SJCRH30 (cell line): Measurements from ENCODE around the genes BBS10, OSBPL8 and CSRP2.

DNA sequence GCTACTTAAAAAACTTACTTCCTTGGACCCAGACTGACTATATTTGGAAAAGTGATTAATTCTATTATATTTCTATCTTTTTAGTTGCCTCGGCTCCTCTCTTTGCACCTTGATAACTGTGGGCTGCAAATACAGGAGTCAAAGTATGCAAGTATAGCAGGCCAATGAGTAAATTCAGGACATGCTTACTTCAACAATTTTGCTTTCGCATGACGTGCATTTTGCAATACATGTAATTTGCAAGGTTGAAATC is 1069.3 kb downstream of the TRHDE start:
- RAMPAGE, long total RNA = no peak

DNA sequence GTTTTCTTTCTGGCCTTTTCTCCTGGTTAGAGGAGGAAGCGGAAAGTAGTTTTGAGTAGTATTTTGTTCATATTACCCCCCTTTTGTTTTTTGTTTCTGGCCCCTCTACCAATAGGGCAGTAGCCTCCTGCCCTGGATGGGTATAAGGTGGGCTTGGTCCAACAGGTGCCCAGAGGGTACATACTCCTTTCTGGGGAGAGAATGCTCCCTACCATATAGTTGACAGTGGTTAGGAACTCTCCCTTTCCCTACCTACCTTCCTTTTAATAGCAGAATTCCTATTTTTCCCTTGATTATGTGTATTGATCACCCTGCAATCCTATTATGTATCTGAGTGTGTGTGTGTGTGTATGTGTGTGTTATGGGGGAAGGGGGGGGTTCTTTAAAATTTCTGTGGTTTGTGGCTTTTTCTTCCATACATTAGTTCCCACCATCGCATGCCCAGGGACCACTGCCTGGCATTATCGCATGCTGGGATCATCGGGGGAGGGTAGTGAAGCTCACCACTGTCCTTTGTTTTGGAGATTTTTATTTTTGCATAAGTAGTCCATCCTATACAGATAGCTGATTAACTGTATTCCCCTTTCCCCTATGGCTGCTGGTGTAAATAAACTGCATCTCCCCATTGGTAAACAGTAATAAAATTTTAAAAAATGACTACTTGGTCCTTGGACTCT is 3.3 kb downstream of the ATXN7L3B start:
- RAMPAGE, long total RNA = no peak

DNA sequence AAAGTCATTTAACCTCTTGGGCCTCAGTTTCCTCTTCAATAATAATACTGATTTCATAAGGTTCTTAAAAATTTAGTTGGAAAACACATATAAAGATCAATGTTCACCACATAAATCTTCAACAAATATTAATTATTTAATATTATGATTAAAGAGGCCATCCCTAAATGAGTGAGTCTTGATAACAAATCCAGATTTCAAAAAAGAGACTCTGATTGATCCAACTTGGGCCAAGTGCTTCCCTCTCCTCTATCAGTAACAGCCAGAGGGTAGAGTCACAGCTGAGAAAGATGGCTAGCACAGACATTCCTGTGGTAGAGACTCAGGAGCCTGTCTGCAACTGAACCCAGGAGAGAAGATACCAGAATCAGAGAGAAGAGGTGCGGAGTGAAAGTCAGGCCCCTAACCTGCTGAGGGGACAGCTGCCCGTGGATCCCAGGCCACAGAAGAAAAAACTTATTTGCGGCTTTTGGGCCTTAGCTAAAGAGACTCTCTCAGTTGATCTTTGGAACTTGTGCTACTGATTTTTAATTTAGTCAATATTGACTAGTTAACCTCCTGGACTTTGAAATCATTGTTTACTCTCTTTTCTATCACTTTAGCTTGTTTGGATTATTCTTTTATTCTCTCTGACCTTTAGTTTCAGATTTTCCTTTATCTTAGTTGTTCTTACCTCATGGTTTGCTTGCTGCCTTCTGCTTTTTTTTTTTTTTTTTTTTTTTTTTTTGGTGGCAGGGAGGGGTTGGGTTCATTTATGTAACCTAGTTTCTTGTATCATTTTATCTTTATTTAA is 154.7 kb upstream of the KRR1 start:
- RAMPAGE, long total RNA = no peak

DNA sequence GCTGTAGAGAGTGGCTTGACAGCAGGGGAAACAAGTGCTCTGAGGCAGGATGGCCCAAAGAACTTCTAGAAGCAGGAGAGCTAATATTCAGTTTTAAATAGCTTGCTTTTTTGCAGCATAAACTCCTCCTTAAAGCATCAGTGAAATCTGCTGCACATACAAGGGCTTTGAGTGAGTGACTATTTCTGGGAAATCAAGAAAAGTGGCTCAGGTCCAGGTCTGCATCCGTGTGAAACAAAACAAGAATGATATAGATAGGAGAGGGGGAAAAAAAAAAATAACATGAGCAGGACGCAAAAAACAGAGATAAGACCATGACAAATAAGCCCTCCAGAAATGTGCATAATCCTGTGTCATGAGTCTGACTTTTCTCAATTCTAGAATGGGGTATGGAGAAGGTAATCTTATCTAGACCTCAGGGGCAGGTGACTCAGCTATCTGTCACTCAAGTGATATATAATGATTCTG is 270.0 kb upstream of the KRR1 start:
- RAMPAGE, long total RNA = no peak

GRCh38 chr12:75985939-75986690 is 98.4 kb downstream of the NAP1L1 start:
- RAMPAGE, long total RNA = no peak

- RAMPAGE, long total RNA = no peak
These were observed 64.3 kb downstream of the NAP1L1 start for GRCh38 chr12:76020168-76020699.

- RAMPAGE, long total RNA = no peak
These were observed 55.4 kb downstream of the NAP1L1 start for GRCh38 chr12:76028995-76029506.

DNA sequence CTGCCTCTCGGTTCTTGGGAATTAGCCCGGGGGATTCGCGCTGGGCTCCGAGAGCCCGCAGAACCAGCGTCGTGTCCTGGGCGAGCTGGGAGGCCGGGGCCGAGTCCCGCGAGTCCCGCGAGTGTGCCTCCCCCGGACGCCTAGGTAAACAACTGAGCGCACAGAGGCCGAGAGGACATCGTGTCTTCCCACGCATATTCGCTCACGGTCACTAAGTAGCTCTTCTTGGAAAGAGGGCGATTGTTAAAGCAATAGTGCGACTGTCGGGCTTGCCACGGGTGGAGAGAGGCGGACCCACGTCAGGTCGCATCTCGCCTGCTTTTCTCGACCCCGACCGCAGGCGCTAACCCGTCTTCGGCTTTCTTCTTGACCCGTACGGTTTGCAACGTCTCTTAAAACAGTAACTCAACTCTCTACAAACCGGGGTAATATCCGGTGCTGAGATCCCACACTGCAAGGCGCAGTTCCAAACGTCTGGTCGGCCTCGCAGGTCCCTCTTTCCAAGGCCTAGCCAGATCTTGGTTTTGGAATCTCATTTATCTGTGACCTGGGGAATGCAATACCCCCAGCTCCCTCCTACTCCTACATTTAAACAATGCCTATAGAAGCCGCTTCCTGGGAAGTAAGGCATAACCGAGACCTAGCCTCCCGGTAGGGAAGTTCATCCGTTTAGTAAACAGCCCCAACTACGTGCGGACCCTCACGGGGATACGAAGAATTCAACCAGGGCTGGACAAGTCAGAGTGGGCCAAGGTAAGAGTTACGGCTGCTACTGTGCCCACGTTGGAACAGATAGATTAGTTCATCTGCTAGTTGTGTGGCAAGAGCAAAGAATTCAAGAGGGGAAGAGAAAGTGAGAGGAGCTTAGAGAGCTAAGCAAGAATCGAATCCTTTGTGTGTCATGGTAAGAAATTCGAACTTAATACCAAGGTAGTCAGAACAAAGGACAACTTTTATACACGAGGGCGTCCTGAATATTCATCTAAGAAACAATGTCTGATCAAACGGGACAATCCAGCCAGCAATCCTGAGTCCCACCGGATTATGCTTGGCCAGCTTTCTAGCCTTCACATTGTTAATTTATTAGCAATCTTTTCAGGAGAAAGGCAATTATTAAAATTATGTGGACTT is 52.1 kb downstream of the NAP1L1 start:
- RAMPAGE, long total RNA = no peak

GRCh38 chr12:76049517-76050052 is 34.9 kb downstream of the NAP1L1 start:
- RAMPAGE, long total RNA = no peak

DNA sequence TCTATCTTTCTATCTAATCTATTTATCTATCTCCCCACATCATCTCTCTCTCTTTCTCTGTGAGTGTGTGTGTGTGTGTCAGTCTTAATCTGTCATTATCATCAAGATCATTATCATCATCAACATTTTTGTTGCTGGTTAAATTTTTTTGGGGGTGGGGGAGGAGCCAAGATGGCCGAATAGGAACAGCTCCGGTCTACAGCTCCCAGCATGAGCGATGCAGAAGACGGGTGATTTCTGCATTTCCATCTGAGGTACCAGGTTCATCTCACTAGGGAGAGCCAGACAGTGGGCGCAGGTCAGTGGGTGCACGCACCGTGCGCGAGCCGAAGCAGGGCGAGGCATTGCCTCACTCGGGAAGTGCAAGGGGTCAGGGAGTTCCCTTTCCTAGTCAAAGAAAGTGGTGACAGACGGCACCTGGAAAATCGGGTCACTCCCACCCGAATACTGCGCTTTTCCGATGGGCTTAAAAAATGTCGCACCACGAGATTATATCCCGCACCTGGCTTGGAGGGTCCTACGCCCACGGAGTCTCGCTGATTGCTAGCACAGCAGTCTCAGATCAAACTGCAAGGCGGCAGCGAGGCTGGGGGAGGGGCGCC is 28.6 kb downstream of the BBS10 start:
- RAMPAGE, long total RNA = no peak

DNA sequence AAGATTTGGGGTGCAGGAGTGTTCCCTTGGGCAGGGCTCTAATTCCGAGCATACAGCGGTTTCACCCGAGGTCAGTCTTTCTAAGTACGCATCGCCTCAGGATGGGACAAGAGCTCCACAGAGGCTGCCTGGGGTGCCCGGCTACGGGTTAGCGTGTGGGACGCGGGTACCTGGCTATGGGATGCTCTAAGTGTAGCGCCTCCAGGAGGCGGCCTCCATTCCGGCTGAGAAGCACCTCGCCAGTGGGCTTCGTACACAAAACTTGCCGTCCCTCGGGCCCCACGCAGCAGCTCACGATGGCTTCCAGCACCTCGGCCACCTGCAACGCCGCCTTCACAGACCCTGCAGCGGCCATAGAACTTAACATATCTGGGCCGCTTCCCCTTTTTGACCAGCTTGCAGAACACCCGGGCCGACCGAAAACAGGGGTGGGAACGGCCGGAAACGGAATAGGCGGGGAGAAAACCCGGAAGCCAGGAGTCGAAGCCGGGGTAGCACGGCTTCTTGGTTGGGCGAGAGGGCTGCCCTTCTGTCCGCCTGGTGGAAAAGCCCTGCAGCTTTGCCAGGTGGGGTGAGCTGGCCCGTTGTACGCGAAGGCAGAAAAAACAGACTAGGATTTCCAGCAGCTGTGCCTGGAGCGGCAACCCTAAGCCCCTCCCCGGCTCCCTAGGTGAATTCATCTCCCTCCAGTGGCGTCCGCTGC is at the start of gene BBS10:
TSS of gene BBS10 (minus strand) at position 424 of the 703 bp plus-strand sequence.
- RAMPAGE, long total RNA = no peak

DNA sequence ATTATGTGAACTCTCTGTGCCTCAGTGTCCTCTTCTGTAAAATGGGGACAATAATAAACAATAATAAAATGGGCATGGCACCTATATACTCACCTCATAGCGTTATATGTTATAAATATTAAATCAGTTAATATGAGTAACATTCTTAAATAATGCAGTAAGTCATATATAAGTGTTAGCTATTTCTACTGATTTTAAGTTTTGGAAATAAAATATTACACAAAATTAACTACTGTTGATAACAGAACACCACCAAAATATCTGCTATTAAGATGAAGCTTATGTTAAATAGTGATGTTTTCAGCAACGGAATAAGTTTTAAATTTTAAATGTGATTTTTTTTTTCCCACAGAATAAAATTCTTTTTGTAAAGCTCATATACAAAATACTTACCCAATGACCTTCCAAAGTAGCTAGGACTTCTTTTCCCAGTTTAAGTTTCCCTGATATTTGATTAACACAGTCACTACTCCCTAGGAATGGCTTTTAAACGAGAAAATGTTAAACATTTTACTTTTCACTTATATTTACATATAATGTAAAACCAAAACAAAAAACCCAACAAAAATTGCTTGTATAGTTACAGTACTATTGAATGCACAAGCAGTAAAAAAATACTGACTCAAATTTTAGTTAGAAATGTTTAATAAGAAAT is 24.9 kb upstream of the BBS10 start:
- RAMPAGE, long total RNA = no peak

- RAMPAGE, long total RNA = no peak
These were observed 51.0 kb downstream of the OSBPL8 start for GRCh38 chr12:76508610-76508876.

DNA sequence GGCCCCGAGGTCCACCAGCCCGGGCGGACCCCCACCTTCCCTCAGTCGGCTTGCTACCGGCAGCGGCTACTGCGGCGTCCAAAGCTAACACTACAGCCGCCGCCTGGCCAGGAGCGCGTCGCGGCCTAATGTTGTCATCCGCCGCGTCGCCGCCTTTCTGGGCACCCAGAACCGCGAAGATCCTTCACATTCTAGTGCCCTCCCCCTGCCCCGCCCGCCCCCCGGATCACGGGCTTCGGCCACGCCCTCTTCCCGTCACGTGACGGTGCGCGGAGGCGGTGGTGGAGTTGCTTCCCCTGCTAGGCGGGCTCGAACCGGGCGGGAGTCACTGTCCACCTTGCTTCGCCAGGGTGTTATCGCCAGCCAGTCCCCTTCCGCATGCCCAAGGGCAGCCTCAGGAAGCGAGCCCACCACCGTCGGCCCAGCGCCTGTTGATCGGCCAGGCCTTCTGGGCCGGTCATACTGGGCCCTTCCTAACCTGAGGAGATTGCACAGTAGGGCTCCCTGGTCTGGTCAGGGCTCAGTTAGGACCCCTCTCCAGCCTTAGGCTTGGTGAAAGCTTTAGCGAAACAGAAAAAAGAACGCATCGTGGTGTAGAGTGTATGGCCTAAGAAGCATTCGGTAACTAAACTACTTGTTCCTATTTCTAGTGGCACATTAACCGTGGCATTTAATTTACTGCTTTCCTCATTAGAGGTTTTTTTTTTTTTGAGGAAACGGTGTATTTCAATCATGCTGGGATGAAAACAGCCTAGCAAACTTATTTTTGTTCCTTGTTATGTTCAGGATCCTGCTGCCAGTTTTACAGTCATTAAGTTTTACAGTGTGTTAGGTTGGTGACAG is at the start of gene OSBPL8:
TSS of gene OSBPL8 (minus strand) at position 159 of the 843 bp plus-strand sequence.
- RAMPAGE, long total RNA = no peak

GRCh38 chr12:76614282-76614925 is 54.8 kb upstream of the OSBPL8 start:
- RAMPAGE, long total RNA = no peak

DNA sequence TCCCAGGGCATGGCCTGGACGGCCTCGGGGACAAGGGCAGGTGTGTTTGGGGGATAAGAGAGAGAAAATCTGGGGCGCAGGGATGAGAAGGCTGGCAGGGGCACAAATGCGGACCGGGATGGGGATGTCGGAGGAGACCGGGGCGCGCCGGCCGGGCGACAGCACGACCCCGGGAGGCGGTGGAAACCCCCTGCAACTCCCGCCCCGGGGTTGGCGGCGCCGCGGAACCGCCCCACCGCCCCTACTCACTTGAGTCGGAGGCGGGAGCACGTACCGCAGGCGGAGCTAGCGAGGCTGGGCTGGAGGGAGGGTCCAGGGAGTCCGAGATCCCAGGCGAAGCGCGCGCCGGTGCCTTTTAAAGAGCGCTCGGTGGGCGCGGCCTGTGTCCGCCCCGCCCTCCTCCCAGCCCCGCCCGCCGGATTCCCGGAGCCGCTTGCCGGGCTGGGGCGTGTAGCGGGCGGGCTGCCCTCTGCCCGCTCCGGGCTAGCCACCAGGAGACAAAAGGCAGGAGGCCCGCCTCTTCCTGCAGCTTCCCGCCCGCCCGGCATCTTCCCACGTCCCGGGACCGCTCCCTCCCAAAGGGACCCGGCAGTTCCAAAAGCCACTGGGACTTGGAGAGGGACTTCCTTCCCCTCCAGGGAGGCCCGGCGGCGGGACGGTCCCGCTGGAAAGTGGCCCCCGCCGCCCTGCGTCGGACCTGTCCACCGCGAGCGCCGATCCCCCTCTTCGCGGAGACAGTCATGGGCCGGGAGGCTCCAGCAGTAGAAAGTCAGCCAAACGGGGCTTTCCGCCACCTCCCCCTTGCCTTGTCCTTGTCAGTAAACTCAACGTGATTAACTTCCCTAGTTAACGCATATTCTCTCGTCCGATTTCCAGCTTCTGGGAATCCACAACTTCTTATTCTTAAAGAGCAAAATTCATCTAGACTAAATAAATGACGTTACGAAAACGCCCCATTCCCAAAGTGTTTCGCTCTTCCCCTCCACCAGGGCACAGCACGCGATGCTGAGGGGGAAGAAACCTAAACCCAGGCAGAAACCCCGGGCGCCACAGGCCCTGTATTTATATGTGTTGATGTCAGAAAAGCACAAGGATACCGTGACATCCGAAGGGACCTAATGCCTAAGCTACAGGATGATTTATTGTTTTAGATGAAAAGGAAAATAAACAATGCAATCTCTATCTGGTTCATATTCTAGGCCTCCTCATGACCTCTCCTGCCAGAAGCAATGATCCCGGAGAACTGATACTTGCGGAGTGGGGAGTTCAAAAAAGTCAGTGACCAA is at the start of gene CSRP2:
TSS of gene CSRP2 (minus strand) at position 331 of the 1,286 bp plus-strand sequence.
- RAMPAGE, long total RNA = no peak

DNA sequence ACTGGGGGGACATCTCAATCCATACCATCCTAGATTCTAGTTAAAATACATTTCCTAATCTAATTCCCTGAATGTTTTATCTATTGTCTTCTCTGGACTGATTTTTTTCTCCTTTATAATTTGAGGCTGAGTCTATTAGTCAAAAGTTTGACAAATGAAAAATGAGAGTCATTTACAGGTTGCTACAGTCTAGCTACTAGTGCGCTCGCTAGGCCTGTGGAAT is 14.6 kb downstream of the E2F7 start:
- RAMPAGE, long total RNA = no peak

- RAMPAGE, long total RNA = no peak
These were observed 260.0 kb upstream of the E2F7 start for GRCh38 chr12:77325302-77325861.

GRCh38 chr12:78006590-78007305 is 176.1 kb downstream of the NAV3 start:
- RAMPAGE, long total RNA = no peak

GRCh38 chr12:79422042-79422607 is 268.6 kb downstream of the PAWR start:
- RAMPAGE, long total RNA = no peak